ENCODE results near the genes ADAM15 and CLK2.

- PRO-cap, result no peak
- CAGE, long polyA plus RNA, result no peak
These were observed 4.6 kb downstream of the PBXIP1 start for GRCh38 chr1:154951238-154951695.

DNA sequence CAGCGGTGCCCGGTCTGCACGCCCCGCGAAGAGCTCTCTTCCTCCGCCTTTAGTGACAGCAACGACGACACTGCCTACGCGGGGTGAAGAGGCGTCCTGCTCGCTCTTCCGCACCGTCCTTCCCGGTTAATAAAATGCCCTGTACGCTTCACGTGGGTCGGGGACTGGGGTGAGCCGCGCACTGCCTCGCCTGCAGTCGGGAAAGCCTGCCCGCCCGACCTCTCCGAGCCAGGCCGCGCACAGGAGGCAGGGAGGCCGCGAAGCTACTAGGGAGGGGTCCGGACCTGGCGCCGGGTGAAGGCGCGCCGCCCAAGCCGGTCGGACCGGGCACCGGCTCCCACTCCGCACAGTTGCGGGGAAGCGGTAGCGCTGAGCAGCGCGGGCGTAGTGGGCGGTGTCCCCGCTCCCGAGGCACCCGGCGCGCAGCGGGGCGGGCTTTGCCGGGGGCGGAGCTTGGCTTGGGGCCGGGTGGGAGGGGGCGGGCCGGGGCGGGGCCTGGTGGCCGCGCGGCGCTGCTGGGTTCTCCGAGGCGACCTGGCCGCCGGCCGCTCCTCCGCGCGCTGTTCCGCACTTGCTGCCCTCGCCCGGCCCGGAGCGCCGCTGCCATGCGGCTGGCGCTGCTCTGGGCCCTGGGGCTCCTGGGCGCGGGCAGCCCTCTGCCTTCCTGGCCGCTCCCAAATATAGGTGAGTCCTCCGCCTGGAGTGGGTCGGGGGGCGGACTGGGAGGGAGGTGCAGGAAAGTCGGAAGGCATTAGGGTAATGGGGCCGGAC lies at the start of gene ADAM15:
ADAM15 (plus strand) TSS at position 535 of the 771 bp plus-strand sequence.
- PRO-cap, result bidirectional peak, plus-strand start at position 518 of the sequence, minus-strand start at position 389 of the sequence
- CAGE, long polyA plus RNA, result start-site peak on the plus strand centred at position 544 of the sequence, 54 bp wide, 54 and 114 reads in 2 replicates

DNA sequence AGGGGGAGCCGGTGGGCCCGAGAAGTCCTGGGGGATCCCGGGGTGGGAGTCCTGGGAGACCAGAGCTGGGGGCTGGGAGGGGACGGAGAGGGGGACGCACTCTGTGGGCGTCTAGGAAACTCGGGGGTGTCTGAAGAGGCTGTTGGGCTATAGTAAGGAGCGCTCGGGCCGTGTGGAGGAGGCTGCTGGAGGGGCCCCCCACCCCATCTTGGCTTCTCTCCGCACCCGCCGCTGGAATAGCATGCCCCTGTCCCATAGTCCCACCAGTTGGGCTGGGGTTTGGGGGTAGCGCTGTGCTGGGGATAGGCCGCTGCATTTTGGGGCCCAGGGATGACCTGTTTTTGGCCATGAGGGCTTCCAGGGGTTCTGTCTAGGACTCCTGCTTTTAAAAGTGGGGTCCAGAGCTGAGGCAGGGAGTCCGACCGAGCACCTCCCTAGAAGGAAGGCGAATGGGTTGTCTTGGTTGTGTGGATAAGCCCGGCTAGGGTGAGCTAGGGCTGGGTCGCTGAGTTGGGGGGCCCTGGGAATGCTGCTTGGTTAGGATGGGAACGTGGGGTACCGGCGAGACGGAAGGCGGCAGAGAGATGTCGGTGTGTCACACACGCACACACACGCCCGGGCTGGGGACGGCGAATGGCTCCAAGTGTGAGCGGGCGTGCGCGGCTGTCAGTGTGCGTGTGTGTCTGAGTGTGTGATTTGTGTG lies 628 bp downstream of the EFNA3 start:
- PRO-cap, result no peak
- CAGE, long polyA plus RNA, result no peak

DNA sequence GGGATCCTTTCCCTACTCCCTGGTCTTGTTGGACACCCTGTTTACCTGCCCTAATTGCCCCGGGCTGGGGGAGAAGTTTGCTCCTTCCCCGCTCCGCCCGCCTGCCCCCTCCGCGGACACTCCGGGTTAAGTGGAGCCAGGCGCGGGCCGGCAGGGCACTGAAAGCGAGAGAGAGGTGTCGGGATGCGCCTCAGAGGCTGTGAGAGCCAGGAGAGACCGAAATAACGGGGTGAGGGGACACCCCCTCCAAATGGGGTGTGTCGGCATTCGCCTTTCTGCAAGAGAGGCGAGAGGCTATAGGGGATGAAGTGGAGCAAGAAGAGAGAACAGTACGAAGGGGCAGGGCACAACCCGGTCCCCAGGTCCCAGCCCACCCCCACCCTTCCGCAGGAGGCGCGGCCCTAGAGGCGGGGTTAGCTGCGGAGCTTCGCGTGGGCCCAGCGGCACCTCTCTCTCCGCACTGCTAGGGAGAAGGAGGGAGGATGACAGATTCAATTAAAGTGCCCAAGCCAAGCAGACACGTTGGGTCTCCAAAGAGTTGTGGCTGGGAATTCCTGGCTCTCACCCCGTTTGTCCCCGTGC lies 3.8 kb downstream of the EFNA3 start:
- PRO-cap, result no peak
- CAGE, long polyA plus RNA, result no peak

GRCh38 chr1:155128402-155128753 lies 702 bp downstream of the EFNA1 start:
- PRO-cap, result unidirectional peak, plus-strand start at chr1:155128696
- CAGE, long polyA plus RNA, result no peak

- PRO-cap, result no peak
- CAGE, long polyA plus RNA, result no peak
These were observed 5.2 kb downstream of the TRIM46 start for GRCh38 chr1:155178718-155179303.

DNA sequence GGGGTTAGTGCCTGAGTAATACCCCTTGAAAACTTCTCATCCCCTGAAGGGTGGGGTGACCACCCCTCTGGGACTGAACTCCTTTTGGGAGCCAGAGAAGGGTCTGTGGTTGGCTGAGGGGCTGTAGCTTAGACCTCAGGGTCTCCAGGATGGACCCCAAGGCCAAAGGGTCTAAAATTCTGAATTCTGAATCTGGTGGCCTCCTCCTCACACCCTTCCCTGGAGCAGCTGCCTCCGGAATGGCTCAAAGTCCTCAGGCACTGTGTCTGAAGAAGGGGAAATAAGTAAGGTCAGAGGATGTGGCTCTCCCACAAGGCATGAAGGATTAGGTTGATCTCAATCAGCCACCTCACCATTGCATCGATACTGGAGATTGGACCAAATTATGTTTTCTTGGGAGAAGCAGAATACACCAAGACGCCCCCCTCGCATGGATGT lies 12.0 kb downstream of the THBS3 start:
- PRO-cap, result no peak
- CAGE, long polyA plus RNA, result no peak

DNA sequence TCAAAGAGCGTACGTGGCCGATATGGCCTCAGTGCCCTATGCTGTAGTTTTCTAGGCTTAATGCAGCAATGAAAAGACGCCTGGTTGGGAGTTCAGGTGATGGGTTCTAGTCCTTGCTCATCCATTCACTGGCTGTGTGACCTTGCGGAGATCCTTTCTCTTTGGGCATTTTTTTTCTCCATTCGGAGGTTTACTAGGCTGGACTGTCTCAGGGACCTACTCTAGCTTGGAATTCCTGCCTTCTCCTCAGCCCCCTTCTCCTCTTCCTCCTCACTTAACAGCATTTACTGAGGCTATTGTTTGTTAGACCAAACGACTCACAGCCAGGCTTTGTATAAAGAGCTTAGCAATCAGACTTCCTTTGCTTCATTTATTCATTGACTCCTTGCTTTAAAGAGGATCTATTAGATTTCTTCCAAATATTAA lies 973 bp downstream of the MTX1 start:
- PRO-cap, result no peak
- CAGE, long polyA plus RNA, result no peak

GRCh38 chr1:155218707-155219463 lies 10.4 kb downstream of the MTX1 start:
- PRO-cap, result no peak
- CAGE, long polyA plus RNA, result no peak

GRCh38 chr1:155227268-155228327 lies 13.5 kb downstream of the GBA1 start:
- PRO-cap, result bidirectional peak, plus-strand start at chr1:155227737, minus-strand start at chr1:155227539
- CAGE, long polyA plus RNA, result no peak

DNA sequence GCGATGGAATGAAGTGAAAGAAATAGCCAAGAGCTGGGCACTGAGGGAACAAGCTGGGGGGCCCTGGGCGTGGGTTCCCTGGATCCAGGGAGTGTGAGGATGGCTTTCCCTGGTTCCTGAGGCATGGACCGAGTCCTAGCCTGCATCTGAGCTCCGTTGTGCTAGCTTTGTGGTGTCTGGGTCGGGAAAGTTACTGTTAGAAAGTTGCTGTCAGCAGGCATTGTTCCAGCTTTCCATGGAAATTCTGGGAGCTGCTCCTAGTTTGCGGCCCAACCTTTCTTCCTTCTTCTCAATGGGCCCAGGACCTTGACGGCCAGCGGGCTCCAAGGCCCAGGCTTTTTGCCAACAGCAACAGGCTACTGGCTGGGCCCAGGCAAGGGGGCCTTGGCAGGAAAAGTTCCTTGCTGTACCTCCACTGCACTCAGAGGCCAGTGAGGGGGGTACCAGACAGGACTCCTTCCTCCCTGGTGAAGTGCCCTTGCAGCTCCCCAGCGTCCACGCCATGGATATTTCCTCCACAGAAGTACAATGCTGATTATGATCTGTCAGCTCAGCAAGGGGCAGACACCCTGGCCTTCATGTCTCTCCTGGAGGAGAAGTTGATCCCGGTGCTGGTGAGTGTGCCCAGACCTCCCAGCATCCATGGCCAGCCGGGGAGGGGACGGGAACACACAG lies 8.7 kb downstream of the GBA1 start:
- PRO-cap, result no peak
- CAGE, long polyA plus RNA, result no peak

DNA sequence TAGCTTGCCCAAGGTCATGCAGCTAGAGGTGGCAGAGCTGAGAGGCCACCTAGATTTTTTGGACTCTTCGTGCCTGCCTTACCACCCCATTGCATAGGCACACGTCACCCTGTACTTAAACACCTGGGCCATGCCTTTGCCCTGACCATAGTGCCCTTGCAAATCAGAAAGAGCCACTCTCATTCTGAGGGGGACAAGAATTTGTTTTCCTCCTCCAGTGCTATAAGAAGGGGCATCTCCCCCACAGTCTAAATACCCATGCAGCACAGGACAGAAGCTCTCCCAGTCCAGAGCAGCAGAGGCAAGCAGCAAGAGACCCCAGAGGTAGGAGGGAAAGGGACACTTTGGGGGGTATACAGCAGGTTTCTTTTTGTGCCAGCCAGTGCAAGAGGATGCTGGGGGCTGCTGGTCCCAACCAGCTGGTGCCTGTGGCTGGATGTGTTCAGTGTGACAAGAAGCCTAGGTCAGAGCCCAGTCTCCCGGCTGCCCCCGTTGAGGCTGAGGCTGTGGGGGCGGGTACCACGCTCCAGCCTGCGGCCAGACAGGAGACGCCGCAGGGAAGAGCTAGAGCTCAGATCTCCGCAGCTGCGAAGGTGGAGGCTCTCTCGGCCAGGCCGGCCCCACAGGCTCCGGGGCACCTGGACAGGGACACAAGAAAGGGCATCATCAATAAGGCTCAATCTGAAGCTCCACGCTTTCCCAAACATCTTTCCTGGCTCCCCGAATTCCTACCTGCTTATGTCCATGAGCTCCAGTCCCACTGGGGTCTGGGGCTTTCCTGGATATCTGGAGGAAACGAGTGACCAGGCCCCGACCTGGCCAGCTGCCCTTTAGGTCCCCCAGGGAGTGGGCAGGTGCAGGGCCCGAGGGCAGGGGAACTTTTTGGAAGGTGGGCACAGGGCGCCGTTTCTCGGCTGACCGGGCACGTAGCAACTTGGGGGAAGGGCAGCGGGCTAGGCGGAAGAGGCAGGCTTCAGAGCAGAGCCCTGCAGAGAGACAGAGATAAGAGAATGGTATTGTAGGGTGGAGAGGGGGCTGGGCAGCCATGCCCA lies 6.6 kb upstream of the GBA1 start:
- PRO-cap, result no peak
- CAGE, long polyA plus RNA, result no peak

- PRO-cap, result no peak
- CAGE, long polyA plus RNA, result no peak
These were observed 1.1 kb upstream of the ENTREP3 start for GRCh38 chr1:155256337-155256816.

- PRO-cap, result bidirectional peak, plus-strand start at chr1:155273166, minus-strand start at chr1:155273071; bidirectional peak, plus-strand start at chr1:155273606, minus-strand start at chr1:155273486
- CAGE, long polyA plus RNA, result no peak
These were observed at the start of gene CLK2 for GRCh38 chr1:155272798-155273977. Gene CLK2, minus strand, starts transcription at chr1:155273504.

- PRO-cap, result no peak
- CAGE, long polyA plus RNA, result no peak
These were observed 836 bp upstream of the ASH1L start for GRCh38 chr1:155563405-155563873.

- PRO-cap, result no peak
- CAGE, long polyA plus RNA, result no peak
These were observed 761 bp upstream of the RIT1 start for GRCh38 chr1:155911768-155912452.

DNA sequence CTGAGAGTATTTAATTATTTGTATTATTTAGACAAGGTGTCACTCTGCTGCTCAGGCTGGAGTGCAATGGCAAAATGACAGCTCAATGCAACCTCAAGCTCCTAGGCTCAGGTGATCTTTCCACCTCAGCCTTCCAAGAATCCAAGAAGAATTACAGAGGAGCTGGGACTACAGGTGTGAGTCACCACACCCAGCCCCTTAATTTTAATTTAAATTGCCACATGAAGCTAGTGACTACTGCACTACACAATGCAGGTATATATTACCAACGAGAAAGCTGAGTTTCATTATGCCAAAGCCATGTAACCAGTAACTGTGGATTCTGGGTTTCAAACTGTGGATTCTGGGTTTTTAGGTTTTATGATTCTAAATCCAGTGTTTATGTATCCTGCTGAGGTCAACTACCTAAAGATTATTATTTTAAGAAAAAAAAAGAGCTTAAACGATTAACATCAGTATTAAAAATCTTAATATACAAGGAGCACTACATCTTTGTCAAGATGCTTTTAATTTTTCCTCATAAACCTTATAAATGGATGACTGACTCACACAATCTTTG lies 2.0 kb downstream of the KHDC4 start:
- PRO-cap, result no peak
- CAGE, long polyA plus RNA, result no peak

DNA sequence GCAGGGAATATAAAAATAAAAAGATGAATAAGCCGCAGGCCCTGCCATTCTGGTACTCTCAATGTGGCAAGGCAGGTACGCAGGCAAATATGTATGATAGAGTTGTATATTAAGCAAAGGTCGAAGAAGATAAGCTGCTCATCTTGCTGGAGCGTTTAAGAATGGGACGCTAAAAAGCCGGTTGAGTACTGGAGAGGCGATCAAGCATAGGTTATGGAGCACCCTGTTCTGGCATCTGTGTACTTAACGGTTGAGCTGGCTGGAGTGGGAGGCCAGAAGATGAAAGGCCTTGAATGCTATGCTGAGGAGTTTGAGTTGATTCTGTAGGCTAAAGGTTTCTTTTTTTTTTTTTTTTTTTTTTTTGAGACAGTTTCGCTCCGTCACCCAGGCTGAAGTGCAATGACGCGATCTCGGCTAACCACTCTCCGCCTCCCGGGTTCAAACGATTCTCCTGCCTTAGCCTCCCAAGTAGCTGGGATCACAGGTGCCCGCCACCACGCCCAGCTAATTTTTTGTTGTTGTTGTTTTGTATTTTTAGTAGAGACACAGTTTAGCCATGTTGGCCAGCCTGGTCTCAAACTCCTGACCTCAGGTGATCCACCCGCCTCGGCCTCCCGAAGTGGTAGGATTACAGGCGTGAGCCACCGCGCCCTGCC lies 793 bp upstream of the KHDC4 start:
- PRO-cap, result no peak
- CAGE, long polyA plus RNA, result no peak

DNA sequence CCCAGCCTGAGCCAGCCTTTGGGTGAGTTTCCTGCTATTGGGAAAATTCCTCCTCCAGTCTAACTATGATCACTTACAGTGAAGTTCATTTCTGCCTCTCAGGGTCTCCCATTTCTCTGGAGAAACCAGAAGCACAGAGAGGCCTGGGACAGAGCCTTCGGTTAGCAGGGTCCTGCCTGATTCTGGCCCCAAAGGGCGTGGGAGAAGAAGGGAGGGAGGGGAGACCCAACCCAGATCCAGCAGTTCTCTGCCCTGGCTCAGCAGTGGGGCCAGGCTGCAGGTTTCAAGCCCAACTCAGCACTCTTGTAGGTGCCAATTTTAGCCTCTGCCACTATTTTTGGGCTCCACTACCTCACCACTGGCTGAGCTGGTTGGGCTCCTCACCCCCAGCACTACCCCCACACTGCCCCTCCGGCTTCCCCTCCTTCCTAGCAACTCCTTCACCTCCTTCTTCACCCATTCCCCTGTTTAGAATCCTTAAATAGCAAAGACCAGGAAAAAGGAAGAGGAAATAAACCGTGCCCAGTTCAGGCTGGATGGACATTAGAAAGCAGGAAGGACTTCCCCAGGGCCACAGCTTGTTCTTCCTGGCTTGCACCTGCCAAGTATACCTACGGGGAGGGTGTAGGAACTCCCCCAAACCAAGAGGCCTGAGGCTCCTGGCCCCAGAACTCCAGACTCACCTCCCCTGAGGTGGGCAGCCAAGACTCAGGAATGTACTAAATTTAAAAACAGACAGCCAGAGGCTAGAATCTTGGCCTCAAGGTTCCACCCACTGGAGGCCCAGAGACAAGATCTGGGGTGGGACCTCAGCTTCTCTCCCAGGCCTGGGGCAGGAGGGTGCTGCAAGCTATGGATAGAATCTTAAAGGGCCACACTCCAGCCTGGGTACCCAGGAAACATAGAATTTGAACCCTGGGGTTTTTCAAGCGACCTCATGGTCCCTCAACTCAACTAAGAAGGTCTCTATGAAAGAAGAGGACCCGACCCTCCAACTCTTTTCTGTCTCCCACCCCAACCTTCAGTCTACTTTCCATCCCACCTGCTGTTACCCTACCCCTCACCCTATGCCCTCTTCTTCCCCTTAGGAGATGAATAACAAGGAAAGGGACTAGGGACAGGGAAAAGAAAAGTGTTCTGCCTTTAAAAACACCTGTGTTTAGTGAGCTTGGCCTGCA lies 1.5 kb upstream of the ARHGEF2 start:
- PRO-cap, result unidirectional peak, minus-strand start at position 276 of the sequence
- CAGE, long polyA plus RNA, result no peak

DNA sequence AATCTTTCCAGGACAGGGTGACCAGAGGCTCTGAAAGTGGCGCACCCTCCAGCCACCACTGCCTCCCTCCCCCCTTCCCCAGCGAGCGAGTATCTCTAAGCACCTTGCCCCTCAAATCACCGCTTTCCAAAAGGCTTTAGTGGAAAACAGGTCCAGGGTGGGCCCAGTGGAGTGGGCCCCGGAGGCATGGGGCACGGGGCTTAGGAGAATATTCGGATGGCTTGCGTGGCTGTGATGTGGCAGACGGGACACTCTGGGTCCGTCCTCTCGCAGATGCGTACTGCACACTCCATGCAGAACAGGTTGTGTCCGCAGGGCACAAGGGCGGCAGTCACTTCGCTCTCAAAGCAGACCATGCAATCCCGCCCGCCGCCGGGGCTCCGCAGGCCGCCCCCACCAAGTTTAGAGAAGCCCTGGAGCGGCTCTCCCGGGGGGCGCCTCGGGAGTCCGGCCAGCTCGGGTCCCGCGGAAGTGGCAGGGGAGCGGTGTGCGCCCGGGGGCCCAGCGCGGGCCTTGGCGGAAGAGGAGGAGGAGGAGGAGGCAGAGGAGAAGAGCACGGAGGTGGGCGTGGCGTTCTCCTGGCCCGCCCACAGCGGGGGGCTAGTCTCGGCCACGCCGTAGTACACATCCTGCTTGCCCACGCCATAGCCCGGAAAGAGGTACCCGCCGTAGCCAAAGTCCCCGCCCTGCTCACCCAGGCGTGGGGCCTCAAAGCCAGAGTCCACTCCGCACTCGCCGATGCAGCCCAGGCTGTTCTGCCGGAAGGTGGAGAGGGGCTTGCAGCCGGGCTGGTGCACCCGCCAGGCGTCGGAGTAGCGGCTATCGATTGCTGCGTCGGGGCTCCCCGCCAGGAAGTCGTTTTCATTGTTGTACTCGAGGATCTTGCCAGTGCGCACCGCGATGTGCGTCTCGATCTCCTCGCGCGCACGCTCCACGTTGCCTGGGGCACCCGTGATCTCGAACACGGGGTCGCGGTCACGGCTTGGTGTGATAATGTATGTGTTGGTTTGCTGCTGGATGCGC lies 5.6 kb downstream of the MEX3A start:
- PRO-cap, result no peak
- CAGE, long polyA plus RNA, result no peak

All from B cell (primary cell).